Paraaortic lymph node (tissue), 1 donor: ENCODE data around the gene UMPS.

DNA sequence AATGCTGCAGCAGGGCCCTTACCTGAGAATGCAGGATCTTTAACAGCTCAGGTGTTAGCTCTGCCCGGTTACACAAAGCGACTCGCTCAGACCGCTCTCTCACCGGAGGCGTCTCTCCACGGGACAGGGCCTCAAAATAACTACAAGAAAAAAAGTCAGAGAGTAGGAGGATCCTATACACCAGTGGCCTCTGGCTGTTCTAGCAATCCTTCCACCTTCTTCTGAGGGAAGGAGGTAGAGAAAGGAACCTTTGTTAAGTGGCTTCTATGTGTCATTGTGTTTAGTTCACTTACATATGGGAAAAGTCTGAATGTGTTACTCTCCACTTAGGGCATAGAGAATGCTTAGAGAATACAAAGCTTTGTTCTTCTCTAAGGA lies 15.1 kb downstream of the ROPN1 start:
- PRO-cap, result no peak

DNA sequence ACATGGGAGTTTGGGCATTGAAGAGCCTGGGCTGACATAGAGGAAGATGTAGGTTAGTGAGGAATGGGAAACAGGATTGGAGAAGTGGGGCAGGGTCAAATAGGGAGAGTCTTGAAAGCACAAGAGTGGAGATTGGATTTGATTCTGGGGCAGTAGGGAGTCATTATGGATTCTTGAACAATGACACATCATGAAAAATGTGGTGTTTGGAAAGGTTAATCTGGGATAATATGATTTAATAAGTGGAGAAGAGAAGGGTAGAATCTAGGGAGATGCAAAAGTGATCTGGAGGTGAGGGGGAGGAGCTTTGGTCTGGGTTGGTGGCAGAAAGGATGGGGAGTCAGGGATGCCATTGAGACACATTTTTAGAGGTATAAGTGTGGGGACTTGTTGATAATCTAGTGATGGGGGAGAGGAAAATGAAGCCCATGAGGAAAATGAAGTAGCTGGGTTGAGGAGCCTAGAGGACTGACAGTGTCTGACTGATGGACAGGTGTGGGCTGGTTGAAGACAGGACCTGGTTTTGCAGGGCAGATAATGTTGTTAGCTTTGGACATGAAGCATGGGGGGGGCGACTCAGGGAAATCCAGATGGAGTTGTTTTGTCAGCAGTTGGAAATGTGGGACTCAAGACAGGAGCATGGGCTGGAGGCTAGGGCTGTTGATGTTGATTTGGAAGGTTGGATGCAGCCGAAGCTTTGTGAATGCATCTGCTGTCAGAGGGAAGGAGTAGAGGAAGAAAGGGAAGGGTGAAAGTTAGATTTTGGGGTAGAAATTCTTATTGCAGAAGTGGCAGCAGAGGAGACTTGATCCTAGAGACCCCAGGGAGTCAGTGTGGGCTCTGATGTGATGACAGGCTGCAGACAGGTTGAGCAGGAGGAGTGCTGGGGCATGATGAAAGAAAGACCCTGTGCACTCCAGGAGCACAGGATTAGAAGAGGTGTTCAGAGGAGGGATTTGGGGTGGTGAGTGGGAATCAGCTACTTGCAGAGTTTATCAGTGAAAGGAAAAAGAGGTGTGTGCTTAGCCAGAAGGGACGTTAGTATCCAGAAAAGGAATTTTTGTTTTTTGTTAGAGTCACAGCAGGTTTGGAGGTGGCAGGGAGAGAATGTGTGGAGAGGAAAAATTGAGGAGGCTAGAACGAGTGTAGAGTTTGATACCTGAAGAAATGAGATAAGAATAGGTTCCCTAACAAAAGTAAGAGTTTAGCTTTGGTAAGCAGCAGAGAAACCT lies 4.6 kb downstream of the KALRN start:
- PRO-cap, result no peak

- PRO-cap, result no peak
Observed at GRCh38 chr3:124062391-124063142, 29.4 kb downstream of the KALRN start.

DNA sequence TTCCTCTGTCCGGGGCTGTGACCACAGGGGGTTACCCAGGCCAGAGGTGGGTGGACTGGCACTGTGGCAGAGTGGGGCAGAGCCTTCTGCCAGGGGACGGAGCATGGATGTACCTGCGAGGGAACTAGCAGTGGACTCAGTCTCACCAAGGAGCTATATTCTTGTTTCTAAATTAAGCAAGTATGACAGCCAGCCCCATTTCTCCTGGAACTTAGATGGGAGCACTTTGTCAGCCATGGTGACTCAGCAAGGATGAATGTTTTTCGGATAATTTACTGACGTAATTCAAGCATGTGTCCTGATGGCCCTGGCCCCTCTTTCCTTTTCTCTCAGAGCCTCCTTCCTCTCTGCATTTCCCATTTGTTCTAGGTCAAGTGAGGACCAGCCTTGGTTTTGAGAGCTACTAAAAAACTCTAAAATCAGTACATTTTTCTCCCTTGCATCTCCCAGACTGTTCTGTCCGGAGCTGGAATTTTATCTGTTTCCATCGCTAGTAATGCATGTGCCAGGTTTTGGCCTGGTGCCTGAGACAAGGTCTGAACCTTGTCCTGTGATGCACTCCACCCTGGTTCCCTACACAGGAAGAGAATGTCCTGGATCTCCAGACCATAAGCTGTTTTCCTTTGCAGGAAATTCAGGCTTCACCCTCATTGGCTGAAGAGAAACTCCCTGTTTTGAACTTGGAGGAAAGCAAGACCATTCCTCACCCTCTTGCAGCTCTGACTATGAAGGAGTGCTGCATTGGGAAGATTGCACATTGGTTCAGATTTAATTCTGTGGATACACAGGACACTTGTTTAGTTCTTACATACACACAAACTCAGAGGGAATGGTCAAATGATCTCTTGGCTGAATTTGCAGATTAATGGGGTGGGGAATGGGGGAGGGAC lies 215.4 kb downstream of the KALRN start:
- PRO-cap, result no peak

DNA sequence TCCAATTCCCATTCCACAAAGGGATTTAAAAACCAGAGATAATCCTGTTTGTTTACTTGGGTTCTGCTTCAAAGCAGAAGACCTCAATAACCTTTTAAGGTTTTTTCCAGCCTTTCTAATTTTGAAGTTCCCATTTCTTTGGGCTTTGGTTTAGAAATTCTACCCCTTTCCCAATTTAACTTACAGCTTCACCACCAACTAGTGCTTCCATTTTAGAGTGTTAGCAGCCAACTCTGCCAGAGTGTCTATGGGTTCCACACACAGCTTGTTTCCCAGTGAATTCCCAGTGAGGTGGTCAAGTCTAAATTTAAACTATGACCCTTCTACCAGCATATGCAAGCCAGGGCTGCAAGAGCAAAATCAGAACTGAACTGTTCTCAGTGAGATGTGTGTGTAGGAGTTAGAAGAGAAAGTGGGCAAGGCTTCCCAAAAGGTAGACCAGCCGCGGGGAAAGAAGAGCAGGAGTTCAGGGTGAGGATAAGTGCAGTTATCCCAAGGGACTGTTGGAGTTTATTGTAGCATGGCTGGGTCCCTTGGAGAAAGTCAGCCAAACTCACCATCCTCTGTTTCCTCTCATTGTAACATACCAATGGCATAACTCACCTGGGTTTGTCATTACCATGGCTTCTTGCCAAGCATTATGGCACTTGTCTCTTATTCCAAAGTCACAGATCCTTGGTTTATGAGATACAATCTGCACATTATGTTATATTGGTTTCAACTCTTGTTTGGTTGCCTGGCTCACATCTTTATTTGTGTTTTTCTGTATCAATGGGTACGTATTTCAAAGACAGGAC lies 130.4 kb upstream of the UMPS start:
- PRO-cap, result no peak

- PRO-cap, result bidirectional peak, plus-strand start at chr3:124730453, minus-strand start at chr3:124730326
Observed at GRCh38 chr3:124730049-124730632, at the start of gene UMPS. UMPS (plus strand) TSS chr3:124730452.

- PRO-cap, result no peak
Observed at GRCh38 chr3:124772338-124772794, 42.1 kb downstream of the UMPS start.

GRCh38 chr3:124779682-124780185 lies 49.5 kb downstream of the UMPS start:
- PRO-cap, result no peak

- PRO-cap, result no peak
Observed at GRCh38 chr3:124800472-124800985, 70.3 kb downstream of the UMPS start.

- PRO-cap, result no peak
Observed at GRCh38 chr3:124993383-124994412, 59.1 kb upstream of the MUC13 start.

DNA sequence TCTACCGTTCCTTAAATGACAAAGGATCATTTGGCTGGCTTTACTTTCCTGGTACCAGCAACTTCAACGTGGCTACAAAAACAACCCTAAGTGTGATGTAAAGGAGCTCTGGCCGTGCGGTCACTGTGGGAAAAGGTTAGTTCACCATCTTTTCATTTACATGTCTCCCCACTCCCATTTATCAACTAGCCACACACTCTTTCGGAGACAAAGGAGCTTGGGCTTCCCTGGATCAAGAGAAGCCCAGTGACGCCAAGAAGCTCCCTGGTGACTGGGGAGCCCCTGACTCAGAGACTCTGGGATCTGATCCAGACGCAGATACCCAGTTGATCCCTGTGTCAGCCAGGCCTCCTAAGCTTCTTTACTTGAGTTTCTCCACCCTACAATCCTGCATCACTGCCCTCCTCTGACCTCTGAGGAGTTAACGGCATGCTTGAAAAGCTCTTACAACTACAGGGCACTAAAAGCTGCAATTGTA lies 43.9 kb downstream of the HEG1 start:
- PRO-cap, result no peak

DNA sequence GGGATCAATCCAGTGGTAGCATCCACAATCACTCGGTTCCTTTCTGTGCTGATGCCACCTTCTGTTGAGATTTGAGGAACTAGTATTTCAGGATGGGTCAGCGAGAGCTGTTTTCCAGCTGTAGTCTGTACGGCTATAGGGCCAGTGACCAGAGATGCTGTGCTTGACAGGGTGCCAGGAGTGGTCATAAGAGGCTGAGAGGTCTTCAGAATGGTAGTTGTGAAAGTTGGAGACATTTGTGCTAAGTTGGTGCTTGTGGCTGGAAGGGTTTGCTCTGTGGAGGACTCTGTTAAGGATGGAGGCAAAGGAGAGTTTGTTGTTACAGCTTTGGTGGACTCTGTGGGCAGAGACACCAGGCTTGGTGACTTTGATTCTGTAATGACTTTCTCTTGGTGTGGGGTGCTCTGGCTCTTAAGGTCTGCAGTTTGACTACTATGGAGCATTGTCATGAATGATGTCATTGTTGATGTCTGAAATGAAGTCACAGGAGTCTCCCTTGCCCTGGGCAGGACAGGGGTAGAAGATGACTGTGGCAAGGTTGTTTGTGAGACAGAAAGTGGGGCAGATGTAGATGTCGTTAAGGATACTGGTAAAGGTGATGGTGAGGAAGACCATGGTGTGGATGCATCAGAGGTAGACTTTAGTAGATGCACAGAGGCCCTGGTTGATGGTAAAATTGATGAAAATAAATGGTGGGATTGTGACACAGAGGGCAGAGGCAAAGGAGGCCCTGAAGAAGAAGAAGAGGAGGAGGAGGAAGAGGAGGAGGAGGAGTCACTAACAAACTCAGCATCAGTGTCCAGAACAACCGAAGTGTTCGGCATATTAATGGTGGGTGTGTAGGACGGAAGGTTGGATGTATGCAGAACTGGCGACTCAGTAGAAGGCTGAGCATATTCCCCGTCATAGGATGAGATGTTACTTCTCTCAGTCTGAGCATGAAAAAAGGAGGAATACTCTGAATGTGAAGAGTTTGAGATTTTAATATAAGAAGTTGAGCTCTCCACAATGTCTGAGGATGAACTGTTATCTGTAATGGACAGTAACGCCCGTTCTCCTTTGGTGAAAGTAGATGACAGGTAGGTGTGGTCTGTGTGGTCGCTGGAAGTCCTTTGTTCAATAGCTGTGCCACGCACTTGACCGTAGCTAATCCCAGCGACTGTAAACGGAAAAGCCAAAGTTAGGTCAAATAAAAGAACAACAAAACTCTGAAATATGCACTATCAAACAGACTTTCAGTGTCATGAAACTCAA lies 42.5 kb downstream of the HEG1 start:
- PRO-cap, result no peak

- PRO-cap, result no peak
Observed at GRCh38 chr3:125039228-125039487, 16.6 kb downstream of the HEG1 start.

DNA sequence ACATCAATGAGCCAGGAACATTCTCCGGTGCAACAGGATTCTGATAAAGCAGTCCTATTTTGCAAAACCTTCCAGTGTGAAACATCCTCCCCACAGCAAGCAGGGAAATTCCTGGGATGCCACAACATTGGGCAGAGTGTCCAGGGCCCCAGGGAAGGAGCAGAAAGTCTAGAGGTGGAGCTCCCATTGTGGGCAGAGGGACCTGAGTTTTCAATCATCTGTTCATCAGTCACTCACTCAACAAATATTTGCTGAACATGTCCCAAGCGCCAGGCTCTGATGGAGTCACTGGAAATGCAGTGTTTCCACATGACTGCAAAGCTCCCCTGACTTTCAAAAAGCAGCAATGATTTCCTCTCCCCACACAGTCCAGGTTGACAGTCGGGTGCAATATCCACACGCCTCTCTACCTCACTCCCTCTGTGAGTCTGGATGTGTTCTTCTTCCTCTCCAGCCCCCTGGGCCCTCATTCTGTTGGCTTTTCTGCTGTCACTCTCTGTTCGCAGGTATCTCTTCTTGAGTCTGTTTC lies 7.5 kb upstream of the HEG1 start:
- PRO-cap, result no peak

- PRO-cap, result no peak
Observed at GRCh38 chr3:125116662-125117219, 60.9 kb upstream of the HEG1 start.

GRCh38 chr3:125163906-125164591 lies 48.5 kb downstream of the SLC12A8 start:
- PRO-cap, result no peak

GRCh38 chr3:125245707-125246353 lies 33.3 kb upstream of the SLC12A8 start:
- PRO-cap, result no peak

- PRO-cap, result no peak
Observed at GRCh38 chr3:125271829-125272438, 59.4 kb upstream of the SLC12A8 start.

DNA sequence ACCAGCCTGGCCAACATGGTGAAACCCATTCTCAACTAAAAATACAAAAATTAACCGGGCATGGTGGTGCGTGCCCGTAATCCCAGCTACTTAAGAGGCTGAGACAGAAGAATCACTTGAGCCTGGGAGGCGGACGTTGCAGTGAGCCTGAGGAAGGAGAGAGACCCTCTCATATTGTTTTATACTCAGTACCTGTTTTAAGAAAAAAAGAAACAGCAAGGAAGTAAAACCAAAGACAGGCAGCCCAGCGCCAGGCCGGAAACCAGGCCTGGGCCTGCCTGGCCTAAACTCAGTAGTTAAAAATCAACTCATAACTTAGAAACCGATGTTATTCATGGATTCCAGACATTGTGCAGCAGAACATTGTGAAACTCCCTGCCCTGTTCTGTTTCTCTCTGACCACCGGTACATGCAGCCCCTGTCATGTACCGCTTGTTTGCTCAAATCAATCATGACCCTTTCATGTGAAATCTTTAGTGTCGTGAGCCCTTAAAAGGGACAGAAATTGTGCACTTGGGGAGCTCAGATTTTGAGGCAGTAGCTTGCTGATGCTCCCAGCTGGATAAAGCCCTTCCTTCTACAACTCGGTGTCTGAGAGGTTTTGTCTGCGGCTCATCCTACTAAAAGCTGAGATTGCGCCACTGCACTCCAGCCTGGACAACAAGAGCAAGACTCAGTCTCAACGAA lies 1.4 kb upstream of the OSBPL11 start:
- PRO-cap, result no peak

GRCh38 chr3:125720369-125720817 lies 125.1 kb upstream of the OSBPL11 start:
- PRO-cap, result no peak